ENCODE measurements around the gene MEIOC.

- PRO-cap = no peak
These were observed 3.7 kb upstream of the DHX8 start for GRCh38 chr17:43480015-43480532.

DNA sequence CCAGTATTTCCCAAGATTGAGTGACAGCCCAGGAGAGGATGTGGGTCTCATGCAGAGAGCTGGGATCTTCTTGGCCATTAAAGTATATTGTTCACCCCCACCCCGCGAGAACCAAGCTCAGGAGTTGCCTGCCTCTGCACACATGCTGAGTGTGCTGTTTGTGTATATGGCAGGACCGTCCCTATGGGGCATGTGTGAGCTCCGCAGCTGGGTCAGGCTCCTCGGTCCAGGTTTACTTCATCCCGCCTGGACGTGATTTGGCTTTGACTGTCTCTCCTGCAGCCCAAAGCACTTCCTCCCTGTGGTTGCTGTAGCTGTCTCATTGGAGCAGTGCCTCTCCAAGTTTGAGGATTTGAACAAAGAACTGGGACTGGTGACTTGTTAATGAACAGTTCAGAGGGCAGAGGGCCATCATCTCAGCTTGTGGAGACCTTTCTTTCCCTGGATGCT lies 19.9 kb downstream of the ETV4 start:
- PRO-cap = unidirectional peak, plus-strand start at position 381 of the sequence

DNA sequence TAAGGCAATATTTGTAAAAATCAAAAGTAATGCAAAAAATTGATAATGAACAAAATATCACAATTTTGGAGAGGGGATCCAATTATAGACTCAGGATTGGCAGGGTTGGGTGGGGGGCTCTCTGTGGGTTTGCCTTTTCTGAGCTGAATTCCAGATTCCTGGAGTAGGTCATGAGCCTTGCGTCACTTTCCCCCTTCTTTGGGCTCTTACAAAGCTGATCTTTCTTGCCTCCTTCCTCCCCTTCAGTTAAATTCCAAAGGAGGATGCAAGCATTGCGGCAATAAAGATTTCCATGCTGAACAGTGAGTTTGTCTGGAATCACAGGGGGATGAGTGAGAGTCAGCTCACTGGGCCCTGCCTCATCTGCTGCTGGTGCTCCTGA lies 3.2 kb downstream of the MEOX1 start:
- PRO-cap = no peak

GRCh38 chr17:43839412-43840209 lies 6.7 kb upstream of the MPP3 start:
- PRO-cap = no peak

DNA sequence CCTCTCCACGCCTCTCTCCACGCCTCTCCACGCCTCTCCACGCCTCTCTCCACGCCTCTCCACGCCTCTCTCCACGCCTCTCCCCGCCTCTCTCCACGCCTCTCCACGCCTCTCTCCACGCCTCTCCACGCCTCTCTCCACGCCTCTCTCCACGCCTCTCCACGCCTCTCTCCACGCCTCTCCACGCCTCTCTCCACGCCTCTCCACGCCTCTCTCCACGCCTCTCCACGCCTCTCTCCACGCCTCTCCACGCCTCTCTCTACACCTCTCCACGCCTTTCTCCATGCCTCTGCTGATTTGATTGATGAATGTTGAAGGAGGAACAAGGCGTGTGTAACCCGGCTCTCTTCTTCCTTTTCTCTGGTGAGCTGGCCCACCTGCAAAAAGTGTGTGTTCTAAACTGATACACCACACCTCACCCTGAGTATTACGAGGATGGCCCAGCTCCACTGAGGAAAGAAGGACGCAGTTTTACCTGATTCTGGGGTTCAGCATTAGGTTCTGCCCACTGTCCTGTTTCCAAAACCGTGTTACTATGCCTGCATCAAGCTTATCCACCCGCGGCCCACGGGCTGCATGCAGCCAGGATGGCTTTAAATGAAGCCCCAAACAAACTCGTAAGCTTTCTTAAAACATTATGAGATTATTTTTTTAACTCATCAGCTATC lies 4.3 kb upstream of the CD300LG start:
- PRO-cap = no peak

DNA sequence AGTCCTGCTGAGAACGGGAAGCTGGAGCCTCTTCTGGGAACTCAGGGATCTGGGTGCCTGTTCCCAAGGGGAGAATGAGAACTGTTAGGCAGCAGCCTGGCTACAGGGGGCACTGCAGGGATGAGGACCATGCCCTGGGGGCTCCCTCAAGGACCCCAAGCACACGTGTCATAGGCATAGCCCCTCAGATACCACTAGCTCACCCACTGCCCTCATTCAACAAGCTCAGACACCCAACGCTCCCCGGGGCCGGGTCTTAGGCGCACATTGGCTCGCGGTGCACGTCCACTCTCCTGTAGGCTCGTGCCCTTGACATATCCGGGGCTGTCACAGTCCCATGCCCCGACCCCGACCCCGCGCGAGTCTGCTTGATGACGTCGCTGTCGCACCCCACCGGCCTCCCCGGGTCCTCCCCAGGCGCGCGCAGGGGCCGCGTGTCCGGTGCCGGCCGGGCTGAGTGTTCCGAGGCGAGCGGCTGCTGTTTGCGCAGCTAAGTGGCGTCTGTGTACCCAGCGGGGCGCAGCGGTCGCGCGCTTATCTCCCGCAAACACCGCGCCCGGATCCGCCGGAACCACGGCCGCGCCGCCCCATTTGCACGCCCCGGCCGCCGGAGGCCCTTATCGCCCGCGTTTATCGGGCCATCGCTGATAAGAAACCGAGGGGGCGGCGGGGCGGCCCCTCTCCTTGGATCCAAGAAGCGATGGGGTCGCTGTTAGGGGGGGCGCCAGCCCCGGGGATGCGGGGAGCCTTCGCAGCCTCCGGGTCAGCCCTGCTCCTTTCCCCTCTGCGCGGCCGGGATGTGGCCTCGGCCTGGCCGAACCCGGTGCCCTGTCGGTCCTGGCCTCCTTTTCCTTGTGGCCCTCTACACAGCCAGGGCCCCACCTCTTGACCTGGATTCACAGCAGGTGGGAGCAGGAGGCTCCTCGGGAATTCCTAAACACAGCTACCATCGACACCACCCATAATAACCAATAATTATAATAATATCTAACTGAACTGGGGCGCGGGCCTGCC lies 20.7 kb upstream of the NAGS start:
- PRO-cap = bidirectional peak, plus-strand start at position 590 of the sequence, minus-strand start at position 496 of the sequence

- PRO-cap = no peak
These were observed 549 bp downstream of the NAGS start for GRCh38 chr17:44004792-44005550.

DNA sequence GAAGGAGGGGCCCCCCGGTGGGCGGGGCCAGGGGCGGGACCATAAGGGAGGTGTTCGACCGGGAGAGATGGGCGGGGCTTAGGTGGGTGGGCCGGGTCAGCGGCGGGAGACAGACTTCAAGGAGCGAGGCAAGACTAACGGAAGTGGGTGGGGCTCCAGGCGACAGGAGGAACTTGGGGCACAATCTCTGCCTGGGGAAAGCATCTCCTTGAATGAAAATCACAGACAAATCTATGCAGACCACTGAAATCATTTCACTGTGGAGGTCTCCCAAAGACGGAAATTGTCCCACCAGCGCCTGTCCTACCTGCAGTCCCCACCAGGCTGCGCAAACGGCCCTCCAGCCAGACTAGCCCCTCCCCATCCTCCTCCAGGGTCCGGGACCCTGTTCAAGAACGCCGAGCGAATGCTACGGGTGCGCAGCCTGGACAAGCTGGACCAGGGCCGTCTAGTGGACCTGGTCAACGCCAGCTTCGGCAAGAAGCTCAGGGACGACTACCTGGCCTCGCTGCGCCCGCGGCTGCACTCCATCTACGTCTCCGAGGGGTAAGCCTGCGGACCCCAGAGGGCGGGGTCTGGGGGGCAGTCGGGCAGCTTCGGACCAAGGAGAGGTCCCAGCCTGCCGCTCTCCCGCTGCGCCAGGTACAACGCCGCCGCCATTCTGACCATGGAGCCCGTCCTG lies 2.7 kb downstream of the NAGS start:
- PRO-cap = bidirectional peak, plus-strand start at position 137 of the sequence, minus-strand start outside the sequence; unidirectional peak, plus-strand start at position 441 of the sequence

GRCh38 chr17:44078437-44079029 lies 8.0 kb downstream of the G6PC3 start:
- PRO-cap = no peak

- PRO-cap = no peak
These were observed 17.0 kb downstream of the G6PC3 start for GRCh38 chr17:44087427-44087950.

- PRO-cap = unidirectional peak, plus-strand start at chr17:44095799
These were observed 25.3 kb downstream of the G6PC3 start for GRCh38 chr17:44095376-44096658.

GRCh38 chr17:44108041-44108632 lies 15.3 kb downstream of the HDAC5 start:
- PRO-cap = no peak

DNA sequence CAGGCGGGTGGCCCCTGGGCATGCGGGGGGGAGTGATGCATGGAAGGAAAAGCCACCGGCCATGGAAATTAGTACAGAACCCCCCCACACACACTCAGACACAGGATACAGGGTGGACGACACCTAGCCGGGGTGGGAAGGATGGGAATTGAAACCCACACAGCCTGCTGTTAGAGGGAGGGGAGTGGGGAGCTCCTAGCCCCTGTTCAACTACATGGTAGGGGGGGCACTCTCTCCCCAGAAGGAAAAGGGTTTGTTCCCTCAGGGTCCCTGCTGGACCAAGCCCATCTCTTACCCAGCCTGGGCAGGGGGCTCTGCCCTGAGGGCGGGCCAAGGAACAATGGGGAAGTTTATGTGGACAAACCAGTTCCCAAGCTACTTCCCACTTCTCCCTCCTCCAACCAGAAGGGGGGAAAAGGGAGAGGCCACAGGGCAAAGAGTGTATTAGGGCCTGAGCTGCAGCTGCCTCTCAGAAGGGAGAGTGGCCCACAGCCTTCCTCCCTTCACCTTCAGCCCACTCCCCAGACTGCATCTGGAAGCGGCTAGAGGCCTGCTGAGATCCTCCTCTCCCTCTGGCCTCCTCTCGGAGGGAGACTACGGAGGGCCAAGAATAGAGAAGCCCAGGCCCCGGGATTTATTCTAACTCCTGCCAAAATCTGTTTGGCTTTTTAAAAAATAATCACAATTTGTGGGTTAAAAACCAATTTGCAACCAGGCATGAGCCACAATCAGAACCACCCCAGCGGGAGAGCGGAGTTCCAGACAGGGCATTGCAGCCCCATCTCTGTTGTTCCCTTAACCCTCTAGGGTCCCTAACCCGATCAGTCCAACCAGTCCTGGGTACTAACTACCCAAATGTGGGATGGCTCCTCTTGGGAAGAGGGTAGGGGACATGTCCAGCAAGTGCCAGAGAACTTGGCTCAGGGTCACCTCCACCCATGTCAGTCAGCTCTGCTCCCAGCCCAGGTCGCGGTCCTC lies 5.5 kb downstream of the TMUB2 start:
- PRO-cap = no peak

- PRO-cap = no peak
These were observed 7.7 kb downstream of the RUNDC3A start for GRCh38 chr17:44315812-44316699.

DNA sequence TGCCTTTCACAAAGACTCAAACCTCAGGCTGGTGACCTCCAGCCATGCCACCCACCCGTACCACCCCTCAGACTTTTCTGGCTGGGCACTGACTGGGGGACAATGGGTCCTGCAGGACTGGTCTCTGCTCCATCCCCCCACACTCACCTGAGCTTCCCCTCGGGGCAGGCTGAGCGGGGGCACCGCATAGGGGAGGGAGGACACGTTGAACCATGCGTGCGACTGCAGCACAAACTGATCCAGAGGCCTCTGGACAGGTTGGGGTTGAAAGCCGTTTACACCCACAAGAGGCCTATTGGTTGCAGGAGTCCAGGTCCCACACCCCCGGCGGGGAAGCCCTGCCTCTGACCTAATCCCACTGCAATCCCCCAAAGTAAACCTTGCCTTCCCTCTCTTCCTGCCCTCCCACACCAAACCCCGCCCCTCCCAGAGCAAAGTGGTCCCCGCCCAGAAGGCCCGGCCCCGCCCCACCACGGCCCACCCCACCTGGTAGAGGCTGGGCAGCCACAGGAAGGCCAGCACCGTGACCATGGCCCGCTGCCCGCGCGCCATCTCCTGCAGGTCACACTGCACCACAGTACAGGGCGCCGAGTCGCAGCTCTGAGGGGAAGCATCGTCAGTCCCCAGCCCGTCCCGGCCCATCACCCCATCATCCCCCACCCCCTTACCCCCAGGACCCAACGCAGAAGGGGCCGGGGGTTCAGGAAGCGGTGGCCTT lies 11.0 kb upstream of the FAM171A2 start:
- PRO-cap = no peak

DNA sequence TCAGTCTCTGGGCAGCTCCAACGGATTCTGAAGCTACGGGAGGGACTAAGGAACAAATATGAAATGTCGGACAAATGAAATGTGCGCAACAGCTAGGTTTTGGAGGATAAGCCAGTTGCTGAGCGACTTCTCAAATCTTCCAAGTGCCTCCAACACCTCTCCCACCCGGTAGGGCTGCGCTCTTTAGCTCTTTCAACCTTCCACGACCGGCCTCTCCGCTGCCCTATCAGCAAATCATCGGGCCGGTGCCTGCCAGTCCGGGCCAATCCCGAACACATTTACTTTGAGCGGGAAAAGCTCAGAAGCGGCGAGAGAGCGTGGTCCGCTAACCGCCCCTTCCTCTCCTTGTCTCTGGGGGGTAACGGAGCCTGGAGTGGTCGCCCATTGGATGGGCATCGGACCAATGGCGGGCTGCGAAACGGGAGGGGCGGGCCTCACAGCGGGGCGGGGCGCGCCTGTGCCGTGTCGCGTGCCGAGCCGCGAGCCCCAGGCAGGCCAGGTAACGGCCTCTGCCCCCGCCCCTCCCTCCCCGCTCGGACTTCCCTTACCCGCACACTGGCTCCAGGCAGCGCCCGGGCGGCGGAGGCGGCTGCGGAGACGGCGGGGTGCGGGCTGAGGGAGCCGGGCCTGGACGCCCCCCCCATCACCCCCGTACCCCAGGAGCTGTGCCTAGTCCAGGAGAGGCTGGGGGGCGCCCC lies at the start of gene MEIOC:
Gene MEIOC, plus strand, starts transcription at position 553 of the 698 bp plus-strand sequence.
- PRO-cap = no peak

DNA sequence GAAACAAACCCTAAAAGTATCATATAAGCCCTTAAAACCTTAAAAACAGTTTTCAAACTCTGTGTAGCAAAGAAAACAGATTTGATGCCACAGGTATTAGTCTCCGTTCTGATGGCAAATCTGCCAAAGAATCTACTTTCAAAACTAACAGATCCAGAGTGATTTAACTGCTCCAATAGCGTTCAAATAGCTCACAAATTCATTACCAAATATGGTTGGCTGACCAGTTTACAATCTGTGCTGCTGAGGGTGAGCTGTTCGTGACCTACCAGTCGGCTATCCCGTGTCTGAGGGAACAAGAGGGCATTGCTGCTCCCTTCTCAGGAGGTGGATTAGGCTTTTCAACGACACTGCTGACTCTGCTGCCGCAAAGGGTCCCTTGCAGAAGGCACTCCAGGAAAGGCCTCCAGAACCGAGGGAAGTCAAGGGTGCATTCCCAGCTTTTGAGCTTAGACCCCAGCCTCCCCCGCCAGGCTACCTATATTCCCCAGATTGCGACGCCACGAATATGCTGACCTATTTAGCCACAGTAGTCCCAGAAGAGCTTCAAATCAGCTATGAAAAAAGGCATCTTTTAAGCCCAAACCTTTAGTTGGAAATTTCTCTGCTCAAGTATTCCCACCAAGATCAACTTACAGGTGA lies 32.3 kb downstream of the GJC1 start:
- PRO-cap = bidirectional peak, plus-strand start at position 271 of the sequence, minus-strand start at position 289 of the sequence

DNA sequence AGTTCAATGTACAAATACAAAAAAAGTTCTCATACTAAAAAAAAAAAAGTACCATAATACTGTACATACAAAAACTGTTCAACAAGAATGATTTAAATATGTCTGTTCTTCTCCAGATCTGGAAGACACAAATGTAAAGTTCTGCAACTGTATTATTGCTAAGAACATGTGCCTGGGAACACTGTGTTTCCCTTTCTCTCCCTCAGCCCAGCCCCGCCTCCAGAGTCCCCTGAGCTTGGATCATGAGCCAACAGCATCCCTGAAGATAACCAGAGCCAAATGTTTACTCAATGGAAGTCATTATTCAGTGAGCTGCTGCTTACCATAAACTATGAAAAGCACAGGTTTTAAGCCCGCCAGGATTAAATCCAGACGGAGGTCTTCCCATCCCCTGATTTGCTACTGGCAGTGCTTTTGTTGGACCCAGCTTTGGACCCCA lies 25.8 kb downstream of the GJC1 start:
- PRO-cap = no peak

DNA sequence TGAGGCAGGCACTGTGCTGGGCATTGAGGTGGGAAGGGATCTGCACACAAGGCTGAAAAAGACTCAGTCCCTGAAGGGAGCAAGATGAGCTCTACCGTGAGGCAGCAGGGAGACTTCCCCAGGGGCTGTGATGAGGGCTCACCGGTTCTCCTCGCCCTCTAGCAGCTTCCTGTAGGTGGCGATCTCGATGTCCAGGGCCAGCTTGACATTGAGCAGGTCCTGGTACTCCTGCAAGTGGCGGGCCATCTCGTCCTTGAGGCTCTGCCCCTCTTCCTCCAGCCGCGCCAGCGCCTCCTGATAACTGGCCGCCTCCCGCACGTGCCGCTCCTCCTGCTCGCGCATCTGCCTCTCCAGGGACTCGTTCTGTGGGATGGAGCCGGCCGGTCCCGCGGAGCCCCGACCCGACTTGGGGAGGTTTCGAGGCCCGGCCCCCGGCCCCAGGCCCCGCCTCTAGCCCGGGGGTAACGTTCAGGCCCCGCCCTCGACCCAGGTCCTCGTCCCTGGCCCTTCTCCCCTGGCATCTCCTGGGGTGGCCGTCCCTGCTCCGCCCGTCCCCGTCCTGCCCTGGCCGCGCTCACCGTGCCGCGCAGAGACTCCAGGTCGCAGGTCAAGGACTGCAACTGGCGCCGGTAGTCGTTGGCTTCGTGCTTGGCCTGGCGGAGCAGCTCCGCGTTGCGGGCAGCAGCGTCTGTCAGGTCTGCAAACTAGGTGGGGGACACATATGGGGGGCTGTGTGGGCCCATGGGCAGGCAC lies 4.0 kb downstream of the GFAP start:
- PRO-cap = unidirectional peak, plus-strand start at position 208 of the sequence; bidirectional peak, plus-strand start at position 504 of the sequence, minus-strand start at position 419 of the sequence; unidirectional peak, minus-strand start at position 566 of the sequence

- PRO-cap = no peak
These were observed 2.3 kb downstream of the C1QL1 start for GRCh38 chr17:44965867-44966195.